Monocyte (primary cell): ENCODE results near the genes GPR78, USP17L18, USP17L20 and DEFB131A.

- PRO-cap, 2 experiments: no peak in any of the 2 experiments
Measured at GRCh38 chr4:8132799-8133359, 25.7 kb downstream of the ABLIM2 start.

- PRO-cap, 2 experiments: no peak in any of the 2 experiments
Measured at GRCh38 chr4:8274643-8275347, 5.2 kb downstream of the HTRA3 start.

GRCh38 chr4:8442798-8443418 lies 2.3 kb downstream of the TRMT44 start:
- PRO-cap, 2 experiments: no peak in any of the 2 experiments

- PRO-cap, 2 experiments: no peak in any of the 2 experiments
Measured at GRCh38 chr4:8449353-8449791, 8.8 kb downstream of the TRMT44 start.

GRCh38 chr4:8536880-8537680 lies 43.1 kb upstream of the GPR78 start:
- PRO-cap, 2 experiments: no peak in any of the 2 experiments

GRCh38 chr4:8580045-8580698 lies at the start of gene GPR78:
GPR78 (plus strand) TSS chr4:8580392.
- PRO-cap, 2 experiments: no peak in any of the 2 experiments

GRCh38 chr4:9072654-9073217 lies 97.5 kb upstream of the FAM90A26 start:
- PRO-cap, 2 experiments: no peak in any of the 2 experiments

- PRO-cap, 2 experiments: no peak in any of the 2 experiments
Measured at GRCh38 chr4:9123756-9124000, 46.5 kb upstream of the FAM90A26 start.

GRCh38 chr4:9248330-9248782 lies at the start of gene USP17L18:
USP17L18 (plus strand) TSS chr4:9248630.
- PRO-cap, 2 experiments: no peak in any of the 2 experiments

- PRO-cap, 2 experiments: no peak in any of the 2 experiments
Measured at GRCh38 chr4:9257936-9258217, at the start of gene USP17L20. USP17L20 (plus strand) TSS chr4:9258124.

DNA sequence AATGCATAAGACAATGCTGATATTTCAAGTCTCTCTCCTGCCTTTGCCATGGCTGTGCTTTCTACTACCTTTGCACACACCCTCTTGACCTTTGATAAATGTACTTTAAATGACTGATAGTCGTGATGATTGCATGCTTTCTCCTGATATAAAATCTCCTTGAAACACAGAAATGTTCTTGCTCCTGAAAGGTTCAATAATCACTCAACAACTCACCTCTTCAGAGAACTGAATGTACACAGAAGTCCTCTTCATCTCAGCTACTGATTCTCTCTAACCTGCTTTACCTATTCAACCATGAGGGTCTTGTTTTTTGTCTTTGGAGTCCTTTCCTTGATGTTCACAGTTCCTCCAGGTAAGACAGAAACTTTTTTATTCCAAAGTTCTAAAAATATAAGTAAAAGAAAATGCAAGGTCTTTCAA lies at the start of gene DEFB131A:
Gene DEFB131A, plus strand, starts transcription at position 178 of the 423 bp plus-strand sequence.
- PRO-cap, 2 experiments: no peak in any of the 2 experiments

DNA sequence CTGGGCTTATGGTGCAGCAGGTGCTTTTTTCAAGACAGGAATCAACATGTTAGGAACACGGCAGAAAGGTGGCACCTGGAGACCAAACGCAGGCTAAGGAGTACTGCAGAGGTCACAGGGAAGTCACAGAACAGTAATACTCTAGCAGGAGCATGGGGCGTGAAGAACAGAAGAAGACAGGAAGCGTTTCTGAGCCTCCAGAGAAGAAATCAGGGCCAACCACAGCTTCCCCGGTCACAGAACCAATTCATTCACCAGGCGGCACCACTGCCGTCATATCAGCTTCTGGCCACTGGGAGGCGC lies 78.1 kb upstream of the DRD5 start:
- PRO-cap, 2 experiments: no peak in any of the 2 experiments

- PRO-cap, 2 experiments: no peak in any of the 2 experiments
Measured at GRCh38 chr4:10054253-10055035, 33.1 kb upstream of the SLC2A9 start.

GRCh38 chr4:10084221-10085618 lies 31.9 kb downstream of the WDR1 start:
- PRO-cap, 2 experiments: peak in 2 of 2 experiments; most common minus-strand start chr4:10084515 (in 1)

GRCh38 chr4:10094582-10095676 lies 21.7 kb downstream of the WDR1 start:
- PRO-cap, 2 experiments: peak in 2 of 2 experiments; most common minus-strand start chr4:10095393 (in 1)

DNA sequence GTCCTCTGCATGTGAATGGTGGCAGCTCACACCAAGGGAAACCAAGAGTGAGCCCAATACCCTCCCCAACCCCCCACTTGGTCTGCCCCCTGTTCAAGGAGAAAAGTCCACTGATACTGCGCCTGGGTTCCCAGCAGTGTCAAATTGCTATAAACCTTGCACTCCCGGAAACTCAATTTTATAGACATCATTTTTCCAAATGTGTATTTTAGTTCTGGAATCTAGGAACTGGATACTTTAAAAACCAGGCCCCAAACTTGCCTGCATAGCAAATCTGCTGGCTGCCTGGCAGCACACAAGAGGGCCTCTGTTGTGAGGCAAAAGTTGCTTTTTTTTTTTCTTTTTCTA lies 4.9 kb downstream of the WDR1 start:
- PRO-cap, 2 experiments: peak in 1 of 2 experiments; most common minus-strand start position 177 of the sequence (in 1)

DNA sequence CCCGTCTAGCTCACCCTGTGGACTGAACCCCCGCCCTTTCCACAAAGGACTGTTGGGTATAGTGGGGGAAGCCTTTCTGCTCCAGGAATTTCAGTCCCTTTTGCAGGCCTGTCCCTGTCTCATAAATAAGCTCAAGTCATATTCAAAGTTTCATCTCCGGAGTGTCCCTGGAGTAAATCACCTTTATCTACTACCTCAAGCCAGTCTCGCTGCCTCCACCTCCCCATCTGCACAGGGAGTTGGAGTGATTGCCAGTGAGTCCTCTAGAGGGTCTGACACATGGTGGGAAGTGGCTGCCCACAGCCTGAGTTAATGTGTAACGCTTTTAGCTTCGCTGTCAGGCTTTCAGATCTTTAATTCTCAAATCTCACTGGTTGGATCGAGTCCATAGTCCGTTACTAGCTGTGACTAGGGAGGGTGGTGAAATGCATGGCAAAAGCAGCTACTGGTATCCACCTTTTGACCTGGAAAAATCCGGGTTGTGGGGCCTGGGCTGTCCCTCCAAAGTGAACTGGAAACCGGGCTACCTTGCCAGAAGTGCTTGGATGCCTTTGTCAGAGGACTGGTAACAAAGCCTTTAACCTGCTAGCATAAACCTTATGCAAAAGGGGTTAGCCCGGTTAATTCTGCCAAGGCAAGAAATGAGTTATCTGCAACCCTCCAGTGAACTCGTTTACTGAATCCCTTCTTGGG lies 5.0 kb upstream of the WDR1 start:
- PRO-cap, 2 experiments: no peak in any of the 2 experiments

DNA sequence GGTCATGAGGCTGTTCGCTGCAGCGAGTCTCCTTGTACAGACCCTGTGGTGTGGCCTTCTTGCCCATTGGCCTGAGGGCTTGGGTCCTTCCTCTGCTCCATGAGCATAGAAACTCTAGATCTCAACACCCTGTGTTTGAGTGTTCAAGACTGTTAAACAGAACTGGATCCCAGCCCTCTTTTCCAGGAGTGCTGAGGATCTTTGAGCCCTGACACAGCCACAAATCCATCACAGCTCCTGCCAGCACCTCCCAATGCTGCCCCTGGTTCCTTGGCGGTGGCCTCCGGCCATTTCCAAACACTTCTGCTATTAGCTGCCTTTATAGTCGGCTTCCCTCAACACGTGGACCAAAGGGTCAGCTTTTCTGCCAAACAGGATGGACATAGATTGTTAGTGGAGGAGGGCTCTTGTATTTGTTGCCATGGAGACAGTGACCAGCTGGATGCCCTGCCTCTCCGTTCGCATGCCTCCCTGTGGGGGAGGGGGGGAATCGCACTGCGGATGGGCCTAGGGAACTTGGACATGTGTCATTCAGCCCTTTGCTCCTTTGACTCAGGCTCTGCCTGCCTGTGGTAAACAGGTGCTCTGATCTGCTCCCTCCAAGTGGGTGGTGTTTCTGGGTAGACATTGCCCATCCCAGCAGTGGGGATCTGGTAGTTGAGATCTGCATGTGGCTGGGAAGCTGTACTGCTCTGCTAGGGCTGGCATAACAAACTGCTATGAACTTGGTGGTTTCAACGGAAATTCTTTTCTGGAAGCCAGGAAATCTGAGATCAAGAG lies 6.8 kb upstream of the WDR1 start:
- PRO-cap, 2 experiments: peak in 2 of 2 experiments; most common minus-strand start position 277 of the sequence (in 2)

DNA sequence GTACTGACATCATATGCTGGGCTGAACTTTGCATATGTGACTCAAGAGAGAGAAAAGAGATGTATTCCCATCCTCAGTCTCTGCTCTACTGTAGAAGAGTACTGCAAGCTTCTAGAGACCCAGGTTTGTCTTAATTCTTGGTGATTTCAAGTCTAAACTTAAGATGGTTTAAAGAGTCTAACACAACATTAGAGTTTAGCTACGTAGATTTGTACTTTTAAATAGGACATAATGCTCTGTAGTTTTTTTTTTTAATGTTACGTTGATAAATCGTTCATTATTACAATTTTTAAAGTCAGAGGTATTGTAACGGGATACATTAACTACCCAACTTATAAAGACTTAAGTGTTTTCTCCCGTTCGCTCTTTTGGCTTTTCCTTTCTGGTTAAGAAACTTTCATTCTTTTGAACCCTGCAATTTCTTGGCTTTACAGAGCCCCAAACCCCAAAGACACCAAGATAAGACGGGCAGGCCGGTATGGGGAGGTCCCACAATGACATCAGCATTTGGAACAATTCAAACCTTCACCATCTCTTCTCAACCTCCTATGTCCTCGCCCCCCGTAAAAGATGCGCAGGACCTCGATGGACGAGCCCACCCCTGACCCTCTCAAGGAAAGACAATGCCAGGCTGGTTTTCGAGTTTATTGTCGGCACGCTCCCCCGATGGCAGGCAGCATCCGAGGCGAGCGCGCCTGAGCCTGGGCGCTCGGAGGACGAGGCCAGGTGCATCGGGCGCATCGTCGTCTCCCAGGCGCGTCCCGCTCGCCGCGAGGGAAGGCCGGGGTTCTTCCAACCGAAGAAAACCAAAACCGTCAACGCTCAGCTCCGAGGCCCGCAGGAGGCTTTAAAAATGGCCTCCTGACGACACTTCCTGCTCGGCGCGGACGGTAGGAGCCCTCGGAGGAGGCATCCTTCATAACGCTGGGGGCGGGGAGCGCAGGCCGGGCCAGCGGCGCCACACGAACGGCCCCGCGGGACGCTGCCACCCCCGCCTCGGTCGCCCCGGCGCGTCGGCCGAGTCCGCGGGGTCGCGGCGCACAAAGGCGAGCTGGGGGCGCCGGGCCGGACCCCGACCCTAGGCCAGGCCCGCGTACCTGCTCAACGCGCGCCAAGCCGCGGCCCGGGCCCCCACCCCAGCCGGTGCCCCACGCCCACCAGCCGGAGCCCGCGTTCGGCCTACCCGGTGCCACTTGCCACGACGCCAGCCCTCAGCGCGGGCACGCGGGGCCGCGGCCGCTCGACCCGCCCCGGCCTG lies 846 bp downstream of the ZNF518B start:
- PRO-cap, 2 experiments: peak in 1 of 2 experiments; most common plus-strand start position 919 of the sequence (in 1); most common minus-strand start position 849 of the sequence (in 1)

DNA sequence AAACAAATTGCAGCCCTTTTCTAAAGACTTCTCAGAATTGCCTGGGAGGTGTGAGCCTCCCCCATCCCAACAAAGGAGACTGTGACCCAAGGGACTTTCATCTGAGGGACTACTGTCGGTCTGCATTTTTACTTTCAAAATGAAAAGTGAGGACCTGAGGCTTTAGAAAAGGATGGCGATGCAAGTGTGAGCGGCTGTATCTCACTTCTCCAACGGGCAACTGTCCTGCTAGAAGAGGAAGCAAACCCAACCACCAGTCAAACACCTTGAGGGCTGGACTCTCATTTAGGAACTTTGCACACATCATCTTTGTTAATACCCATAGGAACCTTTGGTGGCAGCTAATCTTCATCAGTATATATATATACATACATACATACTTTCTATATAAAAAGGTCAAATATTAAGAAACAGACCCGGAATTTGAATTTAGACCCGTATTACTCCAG lies 62.7 kb upstream of the CLNK start:
- PRO-cap, 2 experiments: no peak in any of the 2 experiments